Endothelial cell (in vitro differentiated cells): ENCODE results near the genes ITGA11 and SPESP1.

DNA sequence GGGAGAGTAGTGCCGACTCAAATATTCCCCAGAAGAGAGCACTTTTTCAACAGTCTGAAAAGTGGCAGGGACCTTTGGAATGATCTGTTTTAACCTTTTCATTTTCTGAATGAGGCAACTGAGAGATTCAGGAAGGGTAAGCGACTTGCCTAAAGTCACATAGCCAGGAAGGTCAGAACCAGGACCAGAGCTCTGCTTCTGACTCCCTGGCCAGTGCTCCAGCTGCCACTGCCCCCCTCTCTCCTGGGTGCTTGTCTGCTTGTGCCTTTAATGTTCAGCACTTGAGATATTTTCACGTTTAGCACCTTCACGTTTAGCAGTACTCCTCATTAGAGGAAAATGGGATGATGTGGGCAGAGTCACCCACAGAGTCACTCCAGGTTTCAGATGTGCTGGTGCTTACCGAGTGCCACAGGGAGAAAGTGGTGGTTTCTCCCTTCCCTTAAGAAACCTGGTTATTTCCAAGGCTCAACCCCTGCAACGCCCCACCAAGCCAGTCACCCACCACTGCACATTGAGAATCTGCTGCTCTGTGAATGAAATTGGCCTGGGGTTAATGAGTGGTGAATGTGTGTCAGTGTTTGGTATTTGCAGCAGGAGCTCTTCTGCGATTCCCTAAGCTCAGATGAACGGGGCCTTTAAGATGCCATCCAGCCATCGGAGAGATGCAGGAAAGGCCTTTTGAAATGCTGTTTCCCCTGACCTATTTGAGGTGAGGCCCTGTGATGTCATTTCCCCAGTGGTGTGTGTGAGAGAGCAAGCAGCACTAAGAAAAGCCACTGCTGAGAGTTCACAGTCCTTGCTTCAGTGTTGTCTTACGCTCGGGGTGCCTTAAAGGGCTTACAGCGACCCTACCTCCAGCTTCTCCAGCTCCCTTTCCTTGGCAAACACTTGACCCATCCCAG, 68.6 kb downstream of the SMAD3 start:
- PRO-cap: unidirectional peak, plus-strand start at position 779 of the sequence

- PRO-cap: no peak
These were observed 90.2 kb downstream of the SKOR1 start for GRCh38 chr15:67915379-67916090.

DNA sequence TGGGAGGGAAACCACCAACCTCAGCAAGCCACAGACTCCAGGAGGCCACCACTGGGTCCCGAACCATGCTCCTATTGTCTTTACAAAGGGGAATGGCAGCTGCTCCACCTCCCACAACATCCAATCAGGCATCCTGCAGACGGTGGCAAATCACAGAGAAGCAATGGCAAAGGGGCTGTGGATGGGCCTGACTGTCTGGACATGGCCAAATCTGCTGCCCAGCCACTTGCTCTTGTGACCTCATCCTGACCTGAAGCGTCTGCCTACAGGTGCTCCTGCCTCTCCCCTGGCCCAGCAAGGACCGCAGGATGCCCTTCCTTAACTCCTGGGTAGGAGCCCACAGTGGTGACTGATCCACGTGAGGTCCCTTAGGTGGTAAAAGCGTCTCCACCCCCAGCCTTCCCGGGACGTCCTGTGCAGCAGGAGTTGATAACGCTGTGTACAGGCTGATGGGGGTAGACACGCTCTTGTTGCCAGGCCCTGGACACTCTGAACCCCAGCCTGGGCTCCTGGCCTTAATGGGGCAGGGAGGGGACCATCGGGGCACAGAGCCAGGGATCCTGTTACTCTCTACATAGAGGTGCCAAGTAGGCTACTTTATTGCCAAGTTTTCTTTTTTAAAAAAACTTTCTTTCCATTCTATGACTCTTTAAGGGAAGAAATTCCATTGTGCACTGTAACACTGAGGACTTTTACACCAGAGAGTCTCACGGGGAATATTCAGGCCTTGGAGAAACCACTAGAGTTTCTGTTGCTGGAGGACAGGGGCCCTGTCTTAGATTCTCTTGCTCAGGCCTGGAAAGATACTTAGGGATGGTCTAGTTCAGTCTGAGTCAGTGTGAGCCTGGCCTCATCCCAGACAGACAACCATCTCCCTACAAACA, 110.2 kb upstream of the PIAS1 start:
- PRO-cap: no peak

DNA sequence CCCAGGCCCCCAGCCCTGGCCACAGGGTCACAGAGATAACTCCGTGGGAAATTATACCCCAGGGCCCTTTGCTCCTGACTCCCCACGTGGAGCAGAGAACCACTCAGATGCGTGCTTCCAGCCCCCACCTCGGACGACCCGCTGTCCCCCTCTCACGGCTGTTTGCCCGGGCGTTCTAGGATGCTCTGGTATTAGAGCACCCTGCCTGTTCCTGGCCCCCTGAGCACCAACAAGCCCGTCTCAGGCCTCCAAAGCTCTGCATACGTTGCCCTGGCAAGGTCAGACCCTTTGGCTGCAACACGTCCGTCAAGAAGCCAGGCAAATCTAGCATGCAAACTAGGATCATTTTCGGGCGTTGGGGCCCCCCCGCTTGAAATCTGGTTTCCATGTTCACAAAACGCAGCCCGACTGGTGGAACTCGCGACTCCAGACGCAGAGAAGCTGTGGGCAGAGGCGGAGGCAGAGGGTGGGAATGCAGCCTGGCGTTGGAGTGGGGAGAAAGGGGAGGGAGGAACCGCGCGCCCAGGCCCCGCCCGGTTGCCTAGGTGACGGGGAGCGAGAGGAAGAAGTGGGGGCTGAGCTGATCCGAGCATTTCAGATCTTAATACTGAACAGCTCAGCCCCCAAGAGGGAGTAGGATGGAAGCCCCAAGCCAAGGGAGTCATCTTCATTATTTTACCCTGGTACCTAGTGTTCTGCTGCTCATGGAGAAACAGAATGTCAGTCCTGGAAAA, 86.1 kb upstream of the PIAS1 start:
- PRO-cap: bidirectional peak, plus-strand start at position 540 of the sequence, minus-strand start at position 474 of the sequence

DNA sequence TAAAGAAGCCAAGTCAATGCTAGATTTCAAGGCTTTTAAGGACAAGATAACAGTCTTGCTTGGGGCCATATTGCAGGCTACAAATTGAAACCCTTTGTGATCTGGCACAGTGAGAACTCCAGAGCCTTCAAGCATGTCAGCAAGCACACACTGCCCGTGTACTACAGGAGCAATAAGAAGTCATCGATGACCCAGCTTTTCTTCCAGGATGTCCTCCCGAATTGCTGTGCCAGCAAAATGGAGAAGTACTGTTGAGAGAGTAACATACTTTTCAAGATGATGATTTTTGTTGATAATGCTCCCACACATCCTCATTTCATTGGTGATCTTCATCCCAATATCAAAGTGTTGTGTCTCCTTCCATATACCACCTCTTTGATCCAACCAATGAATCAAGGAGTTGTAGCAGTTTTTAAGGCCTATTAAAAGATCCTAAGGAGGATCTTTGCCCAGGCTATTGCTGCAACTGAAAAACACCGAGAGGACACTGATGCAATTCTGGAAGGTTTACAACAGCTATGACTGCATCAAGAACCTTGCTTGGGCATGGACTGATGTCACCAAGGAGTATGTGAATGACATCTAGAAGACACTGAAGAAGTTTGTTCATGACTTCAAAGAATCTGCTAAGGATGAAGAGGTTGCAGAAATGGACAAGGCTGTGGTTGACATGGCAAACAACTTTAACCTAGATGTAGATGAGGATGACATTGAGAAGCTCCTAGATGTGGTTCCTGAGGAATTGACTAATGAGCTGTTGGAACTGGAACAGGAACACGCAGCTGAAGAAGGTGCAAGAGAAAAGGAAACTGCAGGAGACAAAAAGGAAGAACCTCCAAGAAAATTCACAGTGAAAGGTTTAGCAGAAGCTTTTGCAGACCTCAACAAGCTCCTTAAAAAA, 20.1 kb downstream of the CALML4 start:
- PRO-cap: no peak

DNA sequence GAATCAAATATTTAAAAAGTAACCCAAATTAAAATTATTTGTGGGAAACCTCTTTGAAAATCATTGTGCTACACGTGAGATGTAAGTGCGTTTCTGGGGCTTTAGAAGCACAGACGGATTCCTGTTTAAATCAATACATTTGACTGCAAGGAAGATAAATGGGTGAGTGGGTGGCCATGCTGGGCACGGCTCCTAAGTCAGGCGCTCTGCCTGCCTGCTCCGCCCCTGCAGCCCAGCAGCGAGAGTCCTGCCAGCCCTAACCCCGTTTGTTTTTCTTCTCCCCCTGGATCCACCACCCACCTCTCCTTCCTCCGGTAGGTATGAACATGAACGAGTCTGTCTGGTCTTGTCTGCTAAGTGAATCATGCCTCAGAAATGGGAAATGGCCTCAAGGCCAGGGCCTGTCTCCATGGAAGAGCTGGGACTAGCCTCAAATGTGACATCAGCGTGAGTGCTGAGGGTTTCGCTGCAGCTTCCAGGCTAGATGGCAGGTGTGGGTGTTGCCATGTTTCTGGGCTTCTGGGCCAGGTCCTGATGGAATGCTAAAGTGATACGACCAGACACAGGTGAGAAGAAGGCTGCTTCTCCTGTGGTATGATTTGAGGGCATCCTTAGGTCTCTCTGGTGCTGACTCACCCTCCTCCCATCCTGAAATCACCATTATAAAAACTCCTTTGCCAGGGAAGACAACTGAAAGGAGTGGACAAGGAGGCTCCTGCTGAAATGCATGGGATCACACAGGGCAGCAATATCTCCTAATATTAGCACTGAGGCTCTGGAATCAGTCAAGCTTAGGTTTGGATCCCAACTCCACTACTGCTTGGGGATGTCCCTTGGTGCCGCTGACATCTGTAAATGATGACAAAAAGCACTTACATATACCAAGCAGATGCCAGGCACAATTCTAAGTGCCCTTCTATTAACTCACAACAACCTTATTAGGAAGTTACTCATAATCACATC, 5.5 kb upstream of the FEM1B start:
- PRO-cap: no peak

- PRO-cap: no peak
These were observed 71.3 kb downstream of the ITGA11 start for GRCh38 chr15:68360382-68361248.

DNA sequence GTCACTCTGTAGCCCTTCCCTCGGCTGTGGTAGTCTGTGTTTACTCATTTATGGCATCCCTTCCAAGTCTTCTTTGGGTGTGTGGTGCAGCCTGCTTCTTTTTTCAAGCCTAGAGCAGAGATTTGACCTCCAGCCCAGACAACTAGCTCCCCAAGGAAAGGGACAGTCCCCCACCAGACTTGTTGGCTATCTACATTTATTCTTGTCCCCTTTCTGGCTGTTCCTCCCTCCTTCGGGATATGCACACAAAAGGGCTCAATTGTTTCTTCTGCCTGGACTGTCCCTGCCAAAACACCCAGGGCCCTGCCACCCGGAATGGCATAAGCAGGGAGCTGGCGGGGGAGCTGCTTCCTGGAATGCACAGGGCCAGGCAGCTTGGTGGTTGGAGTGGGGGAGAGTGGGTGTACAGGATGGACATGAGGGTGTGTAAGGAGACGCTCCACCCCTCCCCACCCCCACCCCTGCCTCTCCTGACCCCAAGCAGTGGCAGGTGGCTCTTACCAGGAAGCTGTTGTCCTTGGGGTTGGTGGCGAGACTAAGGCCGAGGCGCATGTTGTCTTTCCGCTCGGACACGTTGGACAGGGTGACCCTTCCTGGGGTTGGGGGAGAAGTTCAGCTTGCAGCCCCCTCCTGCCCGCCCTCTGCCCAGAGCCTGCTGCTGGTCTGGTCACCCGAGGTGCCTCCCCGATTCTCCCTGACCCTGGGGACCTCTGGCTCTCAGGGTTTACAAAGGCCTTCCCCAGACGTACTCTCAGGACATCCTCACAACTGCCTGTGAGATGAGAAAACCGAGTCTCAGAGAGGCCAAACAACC, 67.5 kb downstream of the ITGA11 start:
- PRO-cap: no peak

- PRO-cap: no peak
These were observed 65.8 kb downstream of the ITGA11 start for GRCh38 chr15:68365930-68366749.

DNA sequence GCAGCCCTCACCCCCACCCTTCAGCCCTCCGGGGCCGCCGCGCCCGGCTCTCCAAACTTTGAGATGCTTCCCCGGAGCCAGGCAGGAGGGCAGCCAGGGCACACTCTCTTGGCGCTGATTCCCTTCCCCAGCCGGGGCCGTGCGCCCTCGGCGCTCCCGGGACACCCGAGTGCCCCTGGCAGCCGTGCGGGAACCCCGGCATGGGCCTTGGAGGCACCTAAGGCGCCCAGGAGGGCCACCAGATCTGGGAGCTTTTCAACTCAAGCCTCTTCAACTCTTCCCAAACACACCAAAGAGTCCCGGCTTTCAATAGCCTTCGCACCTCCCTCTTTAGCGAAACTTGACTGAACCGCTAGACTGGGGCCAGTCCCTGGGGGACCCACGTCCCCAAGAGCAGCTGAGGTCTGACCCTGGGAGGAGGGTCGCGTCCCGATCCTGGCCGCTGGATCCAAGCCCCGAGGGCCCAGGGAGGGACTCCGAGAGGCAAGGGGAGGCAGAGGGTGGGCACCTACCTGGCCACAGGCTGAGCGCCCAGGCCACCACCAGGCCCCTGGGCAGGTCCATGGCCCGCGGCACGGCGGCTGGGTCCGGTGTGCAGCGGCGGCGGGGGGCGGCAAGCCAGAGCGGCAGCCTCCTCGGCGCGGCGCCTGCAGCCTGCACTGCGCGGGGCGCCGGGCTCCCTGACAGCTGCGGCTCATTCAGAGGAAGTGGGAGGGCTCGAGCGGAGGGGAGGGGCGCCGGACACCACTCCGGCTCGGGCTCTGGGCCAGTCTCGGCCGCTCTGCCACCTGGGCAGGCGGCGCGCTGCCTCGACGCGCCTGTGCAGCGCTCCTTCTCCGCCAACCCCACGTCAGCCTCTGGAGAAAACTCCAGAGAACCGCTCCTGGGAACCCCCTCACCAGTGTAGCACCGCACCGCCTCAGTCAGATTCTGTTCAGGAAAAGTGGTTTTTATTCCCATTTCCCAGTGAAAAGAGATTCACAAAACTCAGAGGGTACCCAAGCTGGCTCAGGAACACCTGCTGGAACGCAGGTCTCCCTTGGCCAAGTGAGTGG, at the start of gene ITGA11:
TSS of gene ITGA11 (minus strand) at position 661 of the 1,055 bp plus-strand sequence.
- PRO-cap: no peak

- PRO-cap: unidirectional peak, plus-strand start at chr15:68632072
These were observed 52.9 kb downstream of the CORO2B start for GRCh38 chr15:68631492-68632232.

- PRO-cap: no peak
These were observed at the start of gene SPESP1 for GRCh38 chr15:68929812-68931267. SPESP1 (plus strand) TSS chr15:68930525.

DNA sequence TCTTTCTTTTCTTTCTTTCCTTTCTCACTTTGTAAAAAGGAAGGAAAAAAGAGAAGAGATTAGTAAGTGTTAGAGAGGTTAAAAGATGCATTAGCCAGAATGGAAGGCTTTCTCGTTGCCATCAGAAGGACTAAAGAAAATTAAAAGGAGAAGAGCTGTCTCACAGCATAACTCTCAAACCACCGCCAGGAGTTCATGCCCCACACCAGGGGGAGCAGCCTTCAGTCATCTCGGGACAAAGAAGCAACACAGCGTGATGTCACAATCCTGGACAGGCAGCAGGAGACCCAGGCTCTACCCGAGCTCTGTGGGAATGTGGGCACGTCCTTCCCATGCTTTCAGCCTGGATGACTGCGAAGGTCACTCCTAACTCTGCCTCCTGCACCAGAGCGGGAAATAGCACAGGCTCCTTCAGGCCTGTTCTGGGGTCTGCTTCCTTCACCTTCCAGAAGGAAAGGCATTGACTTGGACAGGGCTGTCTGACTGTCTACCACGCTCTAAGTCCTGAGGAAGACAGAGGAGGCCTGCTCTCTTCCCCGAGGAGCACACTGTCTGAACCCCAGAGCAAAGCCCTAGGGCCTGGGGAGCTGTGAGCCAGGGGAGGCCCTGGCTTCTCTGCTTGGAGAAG, 31.3 kb downstream of the NOX5 start:
- PRO-cap: no peak

GRCh38 chr15:69081867-69082548, 67.5 kb downstream of the NOX5 start:
- PRO-cap: unidirectional peak, minus-strand start at chr15:69082140

DNA sequence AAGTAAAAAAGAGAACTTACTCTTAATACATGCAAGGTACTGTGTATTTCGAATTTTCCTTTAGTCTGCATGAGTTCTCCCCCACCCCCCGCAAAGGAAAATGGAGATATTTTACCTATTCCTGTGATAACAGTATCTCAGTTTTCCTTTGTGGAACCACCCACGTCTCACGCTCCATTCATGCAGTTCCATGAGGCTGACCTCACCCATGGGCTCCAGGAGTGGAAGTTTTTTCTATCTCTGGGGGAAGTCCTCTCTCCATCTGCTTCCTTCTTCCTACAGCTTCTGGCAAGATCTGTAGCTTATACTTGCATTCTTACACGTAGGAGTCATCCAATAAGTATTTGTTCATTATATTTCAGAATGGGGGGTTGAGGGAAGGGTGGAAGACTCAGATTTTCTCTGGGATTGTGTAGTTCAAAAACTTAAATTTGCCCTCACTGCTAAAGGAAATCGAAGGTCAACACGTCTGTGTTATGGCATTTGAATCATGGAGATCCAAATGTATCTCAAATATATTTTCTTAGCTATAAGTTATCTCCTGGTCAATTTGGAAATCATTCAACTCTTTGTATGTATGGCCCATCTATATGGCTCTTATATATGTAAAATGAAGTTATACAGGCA, 5.7 kb upstream of the GLCE start:
- PRO-cap: bidirectional peak, plus-strand start at position 361 of the sequence, minus-strand start at position 182 of the sequence

GRCh38 chr15:69561556-69562535, 109.2 kb downstream of the RPLP1 start:
- PRO-cap: no peak

GRCh38 chr15:69853527-69853791, 244.3 kb downstream of the TLE3 start:
- PRO-cap: no peak

DNA sequence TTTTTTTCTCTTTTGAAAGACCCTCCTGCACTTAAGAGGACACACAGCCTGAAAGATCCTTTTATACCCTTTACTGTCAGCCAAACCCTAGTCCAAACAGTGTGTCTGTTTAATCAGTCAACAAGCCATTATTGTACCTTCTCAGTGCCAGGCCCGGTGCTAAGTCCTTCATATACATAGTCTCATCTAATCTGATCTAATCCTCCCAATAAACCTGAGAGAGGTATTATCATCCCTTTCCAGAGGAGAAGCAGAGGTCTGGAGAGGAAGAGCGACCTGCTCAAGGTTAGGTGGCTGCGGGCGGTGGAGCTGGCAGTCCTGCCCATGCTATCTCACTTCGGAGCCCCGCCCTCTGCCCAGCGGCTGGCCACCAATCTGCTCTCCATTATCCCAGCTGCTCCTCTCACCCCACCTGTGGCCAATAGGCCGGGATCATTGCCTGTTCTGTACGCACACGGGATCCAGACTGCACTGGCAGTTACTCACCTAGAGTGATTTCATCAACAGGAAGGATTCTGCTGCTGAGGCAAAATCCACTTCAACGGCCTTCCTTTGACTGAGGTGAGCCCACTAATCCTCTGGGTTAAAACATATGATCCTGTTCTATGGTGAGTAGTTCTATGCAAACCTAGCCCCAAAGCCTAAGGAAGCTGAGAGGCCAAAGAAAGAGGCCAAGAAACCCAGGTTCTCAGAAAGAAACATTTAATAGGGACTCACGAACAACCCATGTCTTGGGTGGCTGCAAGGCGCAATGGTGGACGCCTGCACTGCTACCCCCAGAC, 100.6 kb downstream of the TLE3 start:
- PRO-cap: no peak

- PRO-cap: no peak
These were observed 99.9 kb downstream of the TLE3 start for GRCh38 chr15:69997813-69998209.

- PRO-cap: no peak
These were observed 53.7 kb downstream of the TLE3 start for GRCh38 chr15:70043988-70044373.